HTR-8/SVneo (cell line): ENCODE results near the genes HEYL and OXCT2.

DNA sequence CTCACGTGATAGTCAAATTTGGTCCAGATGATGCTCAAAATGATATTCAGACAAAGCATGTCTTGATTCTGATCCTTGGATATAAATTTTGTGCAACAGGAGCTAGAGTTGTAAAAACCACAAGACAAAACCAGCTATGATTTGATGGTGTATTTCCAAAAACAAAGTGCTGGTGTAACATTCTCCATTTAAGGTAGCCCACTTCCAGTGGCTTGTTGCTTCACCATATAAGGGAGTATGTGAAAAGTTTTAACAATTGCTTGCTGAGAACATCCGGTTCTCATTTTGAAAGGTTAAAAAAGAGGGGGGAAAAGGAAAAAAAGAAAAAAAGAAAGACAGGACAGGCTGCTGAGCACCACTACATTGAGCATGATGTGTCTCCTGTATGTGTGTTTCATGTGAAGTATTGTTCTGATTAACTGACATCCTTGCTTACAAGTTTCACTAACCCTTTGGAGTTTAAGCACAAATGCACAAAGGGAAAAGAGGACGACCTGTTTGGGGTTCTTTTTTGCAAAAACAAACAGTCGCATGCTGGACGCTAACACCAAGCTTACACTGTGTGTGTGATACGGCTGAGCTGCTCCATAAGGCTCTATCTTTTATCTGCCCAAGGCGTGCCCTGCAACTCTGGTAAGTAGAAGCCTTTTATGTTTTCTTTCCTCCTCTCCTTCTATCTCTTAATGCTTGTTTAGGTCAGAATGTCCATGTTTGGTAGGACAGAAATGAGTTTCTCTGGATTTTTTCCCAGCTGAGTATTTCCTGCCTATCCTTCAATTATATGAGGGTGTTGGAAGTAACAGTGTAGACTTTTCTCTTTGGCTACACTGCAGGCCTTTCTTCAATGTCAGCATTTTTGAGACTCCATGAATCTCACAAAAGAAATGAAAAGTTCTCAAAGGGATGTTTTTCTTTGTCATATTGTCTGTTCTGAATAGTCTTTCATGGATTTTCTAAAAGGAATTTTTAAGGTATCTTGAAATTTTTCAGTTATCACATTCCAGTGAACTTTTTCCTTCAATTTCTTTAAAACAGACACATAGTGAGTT is 123.9 kb downstream of the MACF1 start:
- RRBS: no CpG with 5 or more reads among the region's 7 CpGs

DNA sequence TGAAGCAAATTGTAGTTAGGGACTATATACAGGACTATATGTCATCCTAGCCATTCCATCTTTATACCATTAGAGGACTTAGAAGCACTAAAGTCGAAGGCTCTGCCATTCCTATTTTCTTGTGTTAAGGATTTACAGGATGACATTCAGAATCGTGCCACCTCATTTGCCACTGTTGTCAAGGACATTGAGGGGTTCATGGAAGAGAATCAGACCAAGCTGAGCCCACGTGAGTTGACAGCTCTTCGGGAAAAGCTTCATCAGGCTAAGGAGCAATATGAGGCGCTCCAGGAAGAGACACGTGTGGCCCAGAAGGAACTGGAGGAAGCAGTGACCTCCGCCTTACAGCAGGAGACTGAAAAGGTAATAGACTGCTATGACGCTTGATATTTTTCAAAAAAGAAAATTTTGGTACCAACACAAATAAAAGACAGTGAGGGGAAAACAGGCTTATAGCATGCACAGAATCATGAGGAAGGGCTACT is 140.7 kb upstream of the BMP8A start:
- RRBS: no CpG with 5 or more reads among the region's 8 CpGs

DNA sequence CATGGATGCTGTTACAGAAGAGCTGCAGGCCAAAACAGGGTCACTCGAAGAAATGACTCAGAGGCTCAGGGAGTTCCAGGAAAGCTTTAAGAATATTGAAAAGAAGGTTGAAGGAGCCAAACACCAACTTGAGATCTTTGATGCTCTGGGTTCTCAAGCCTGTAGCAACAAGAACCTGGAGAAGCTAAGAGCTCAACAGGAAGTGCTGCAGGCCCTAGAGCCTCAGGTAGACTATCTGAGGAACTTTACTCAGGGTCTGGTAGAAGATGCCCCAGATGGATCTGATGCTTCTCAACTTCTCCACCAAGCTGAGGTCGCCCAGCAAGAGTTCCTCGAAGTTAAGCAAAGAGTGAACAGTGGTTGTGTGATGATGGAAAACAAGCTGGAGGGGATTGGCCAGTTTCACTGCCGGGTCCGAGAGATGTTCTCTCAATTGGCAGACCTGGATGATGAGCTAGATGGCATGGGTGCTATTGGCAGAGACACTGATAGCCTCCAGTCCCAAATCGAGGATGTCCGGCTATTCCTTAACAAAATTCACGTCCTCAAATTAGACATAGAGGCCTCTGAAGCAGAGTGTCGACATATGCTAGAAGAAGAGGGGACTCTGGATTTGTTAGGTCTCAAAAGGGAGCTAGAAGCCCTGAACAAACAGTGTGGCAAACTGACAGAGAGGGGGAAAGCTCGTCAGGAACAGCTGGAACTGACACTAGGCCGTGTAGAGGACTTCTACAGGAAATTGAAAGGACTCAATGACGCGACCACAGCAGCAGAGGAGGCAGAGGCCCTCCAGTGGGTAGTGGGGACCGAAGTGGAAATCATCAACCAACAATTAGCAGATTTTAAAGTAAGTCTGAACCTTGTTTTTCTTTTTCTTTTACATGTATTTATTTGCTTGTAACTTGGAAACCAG is 103.4 kb upstream of the BMP8A start:
- RRBS: 98% methylated on average over 4 of the region's 14 CpGs

DNA sequence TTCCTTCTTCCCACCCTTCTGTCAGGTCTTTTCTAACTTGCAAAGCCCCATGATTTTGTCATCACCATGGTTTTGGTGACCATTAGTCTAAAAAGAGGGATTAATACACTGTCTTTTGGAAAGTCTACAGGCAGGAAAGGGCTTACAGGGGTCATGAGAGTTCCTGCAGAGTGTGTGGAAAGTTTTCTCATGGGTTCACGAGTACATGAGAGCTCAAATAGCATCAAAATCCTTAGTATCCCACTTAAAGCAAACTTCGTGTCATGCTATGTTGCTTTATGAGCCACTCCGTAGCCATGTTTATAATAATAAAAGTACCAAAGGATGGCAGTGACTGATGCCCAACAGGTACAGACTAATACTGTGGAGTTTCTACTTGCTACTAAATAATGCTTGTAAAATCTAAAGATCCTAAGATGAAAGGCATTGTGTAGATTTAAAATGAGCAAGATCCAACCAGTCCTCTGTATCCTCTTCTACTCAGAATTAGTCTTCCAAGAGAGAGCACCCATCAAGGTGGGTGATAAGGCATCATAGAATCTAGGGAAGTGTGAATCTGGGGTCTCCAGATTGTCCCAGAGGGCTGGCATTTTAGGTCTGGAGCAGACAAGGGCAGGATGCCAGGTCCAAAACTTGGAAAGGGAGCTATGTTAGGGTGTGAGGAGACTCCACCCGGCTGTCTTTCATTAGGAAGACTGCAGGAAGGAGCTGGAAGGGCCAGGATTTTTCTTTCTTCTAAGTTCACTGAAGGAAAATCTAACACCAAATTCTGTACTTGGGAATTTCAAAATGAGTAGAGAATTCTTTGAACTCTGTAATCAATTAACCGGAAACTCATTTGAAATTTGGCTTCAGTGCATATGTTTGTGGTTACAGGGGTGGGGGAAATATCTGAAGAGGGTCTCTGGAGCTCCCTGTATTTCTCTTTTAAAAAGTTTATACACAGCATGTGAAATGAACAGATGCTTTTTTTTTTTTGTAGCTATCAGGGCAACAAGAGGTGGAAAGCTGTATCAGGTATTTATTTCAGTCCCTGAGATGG is 86.2 kb upstream of the BMP8A start:
- RRBS: no CpG with 5 or more reads among the region's 5 CpGs

DNA sequence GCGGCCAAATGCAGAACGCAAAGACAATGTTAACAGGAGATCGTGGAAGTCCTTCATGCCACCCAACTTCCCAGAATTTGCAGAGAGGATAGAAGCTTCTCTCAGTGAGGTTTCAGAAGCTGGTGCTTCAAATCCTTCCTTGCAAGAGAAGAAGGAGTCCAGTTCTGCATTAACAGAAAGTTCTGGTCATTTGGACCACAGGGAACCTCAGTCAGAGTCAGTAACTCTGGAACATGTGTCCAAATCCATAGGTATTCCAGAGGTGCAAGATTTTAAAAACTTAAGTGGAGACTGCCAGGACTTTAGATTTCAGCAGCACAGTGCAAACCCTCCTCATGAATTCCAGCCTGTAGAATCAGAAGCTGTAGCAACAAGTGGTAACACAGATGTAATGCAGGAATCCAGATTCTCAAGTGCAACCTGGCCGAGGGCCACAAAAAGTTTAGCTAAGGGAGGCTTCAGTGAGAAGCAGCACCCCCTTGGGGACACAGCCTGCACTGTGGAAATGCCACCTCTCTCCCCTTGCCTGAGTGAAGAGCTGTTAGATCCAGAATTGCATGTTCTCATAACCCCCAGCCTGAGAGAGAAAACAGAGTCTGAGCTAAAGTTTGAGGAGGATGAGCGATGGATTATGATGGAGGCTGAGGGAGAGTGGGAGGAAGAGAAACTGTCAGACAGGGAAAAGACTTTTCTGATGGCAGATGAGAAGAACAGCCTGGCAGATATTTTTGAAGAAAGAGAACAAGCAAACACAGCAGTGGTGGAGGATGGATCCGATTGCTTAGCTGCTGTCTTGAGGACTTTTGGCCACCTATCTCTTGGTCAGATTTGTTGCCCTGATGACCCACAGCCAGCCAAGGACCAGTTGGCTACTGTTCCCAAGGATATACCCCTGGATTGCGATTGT is 80.6 kb upstream of the BMP8A start:
- RRBS: no CpG with 5 or more reads among the region's 7 CpGs

- RRBS: no CpG with 5 or more reads among the region's 7 CpGs
Measured at GRCh38 chr1:39434442-39435073, 56.9 kb upstream of the BMP8A start.

- RRBS: 2% methylated on average over 21 of the region's 76 CpGs
Measured at GRCh38 chr1:39639485-39640457, at the start of gene HEYL. HEYL (minus strand) TSS chr1:39639643.

GRCh38 chr1:39757392-39758157 is 13.6 kb downstream of the OXCT2 start:
- RRBS: no CpG with 5 or more reads among the region's 7 CpGs

- RRBS: no CpG with 5 or more reads among the region's 46 CpGs
Measured at GRCh38 chr1:39771171-39771679, at the start of gene OXCT2. OXCT2 (minus strand) TSS chr1:39771348.

DNA sequence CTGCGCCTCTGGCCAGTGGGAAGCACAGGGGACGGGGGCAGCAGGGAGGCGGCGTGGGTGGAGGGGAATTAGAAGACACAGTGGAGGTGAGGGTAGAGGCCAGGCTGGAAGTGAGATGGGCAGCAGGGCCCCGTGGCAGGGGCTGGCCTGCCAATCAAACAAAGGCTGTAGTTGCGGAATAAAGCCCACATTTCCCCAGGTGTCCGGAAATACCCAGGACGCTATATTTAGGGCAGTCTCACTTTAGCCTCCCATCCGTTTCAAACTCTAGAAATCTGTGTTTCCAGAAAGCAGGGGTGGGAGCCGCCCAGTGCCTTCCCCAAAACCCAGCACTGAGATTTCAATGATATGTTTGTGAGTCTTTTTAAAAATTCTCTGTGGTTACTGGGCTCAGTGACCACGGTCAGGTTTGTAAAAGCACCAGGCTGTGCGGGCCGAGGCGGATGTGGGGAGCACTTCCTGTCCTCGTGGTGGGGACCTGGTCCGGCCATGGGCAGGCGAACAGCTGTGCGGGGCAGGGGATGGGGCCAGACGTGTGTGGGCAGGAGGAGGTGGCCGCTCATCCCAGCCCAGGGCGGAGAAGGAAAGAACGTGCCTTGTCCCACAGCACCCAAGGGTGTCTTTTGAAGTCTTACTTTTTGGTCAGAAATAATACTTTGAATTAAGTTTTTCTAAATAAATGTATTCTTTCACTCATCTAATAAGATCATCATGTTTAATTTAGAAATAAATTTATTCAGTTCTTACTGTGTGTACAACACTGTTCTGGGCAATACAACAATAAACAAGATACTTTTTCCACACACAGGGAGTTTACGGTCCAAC is 5.1 kb upstream of the OXCT2 start:
- RRBS: no CpG with 5 or more reads among the region's 23 CpGs

GRCh38 chr1:39816740-39817265 is 28.1 kb upstream of the BMP8B start:
- RRBS: no CpG with 5 or more reads among the region's 11 CpGs

GRCh38 chr1:39852538-39852893 is 30.8 kb downstream of the TRIT1 start:
- RRBS: no CpG with 5 or more reads among the region's 5 CpGs

GRCh38 chr1:40041168-40041621 is 666 bp downstream of the CAP1 start:
- RRBS: no CpG with 5 or more reads among the region's 13 CpGs

DNA sequence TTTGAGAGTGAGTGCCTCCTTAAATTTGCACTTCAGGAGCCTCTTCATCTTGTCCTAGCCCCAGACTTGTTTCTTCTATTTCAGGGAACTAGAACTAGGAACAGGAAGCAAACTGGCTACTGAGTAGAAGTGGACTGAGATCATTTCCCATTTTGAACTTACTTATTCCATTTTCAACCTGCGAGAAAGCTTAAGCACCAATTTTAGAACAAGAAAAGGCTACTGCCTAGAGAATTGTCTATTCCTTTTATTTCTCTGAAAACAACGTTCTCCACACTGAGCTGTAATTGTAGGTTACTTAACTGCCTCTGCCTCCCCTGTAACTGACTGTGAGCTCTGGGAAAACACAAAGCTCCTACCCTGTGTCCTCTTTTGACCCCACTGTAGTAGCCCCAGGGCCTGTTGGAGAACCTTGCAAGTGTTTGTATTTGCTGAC is 2.5 kb downstream of the PPT1 start:
- RRBS: no CpG with 5 or more reads among the region's 2 CpGs

DNA sequence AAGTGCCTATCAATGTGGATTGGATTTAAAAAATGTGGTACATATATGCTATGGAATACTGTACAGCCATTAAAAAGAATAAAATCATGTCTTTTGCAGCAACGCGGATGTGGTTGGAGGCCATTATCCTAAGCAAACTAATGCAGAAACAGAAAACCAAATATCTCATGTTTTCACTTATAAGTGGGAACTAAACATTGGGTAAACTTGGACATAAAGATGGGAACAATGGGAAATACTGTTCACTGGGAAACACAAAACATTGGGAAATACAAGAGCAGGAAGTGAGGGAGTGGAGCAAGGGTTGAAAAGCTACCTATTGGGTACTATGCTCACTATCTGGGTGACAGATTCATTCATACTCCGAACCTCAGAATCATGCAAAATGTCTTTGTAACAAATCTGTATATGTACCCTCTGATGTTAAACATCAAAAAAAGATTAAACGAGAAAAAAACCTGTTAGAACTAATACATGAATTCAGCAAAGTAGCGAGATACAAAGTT is 17.4 kb upstream of the PPT1 start:
- RRBS: no CpG with 5 or more reads among the region's 5 CpGs

DNA sequence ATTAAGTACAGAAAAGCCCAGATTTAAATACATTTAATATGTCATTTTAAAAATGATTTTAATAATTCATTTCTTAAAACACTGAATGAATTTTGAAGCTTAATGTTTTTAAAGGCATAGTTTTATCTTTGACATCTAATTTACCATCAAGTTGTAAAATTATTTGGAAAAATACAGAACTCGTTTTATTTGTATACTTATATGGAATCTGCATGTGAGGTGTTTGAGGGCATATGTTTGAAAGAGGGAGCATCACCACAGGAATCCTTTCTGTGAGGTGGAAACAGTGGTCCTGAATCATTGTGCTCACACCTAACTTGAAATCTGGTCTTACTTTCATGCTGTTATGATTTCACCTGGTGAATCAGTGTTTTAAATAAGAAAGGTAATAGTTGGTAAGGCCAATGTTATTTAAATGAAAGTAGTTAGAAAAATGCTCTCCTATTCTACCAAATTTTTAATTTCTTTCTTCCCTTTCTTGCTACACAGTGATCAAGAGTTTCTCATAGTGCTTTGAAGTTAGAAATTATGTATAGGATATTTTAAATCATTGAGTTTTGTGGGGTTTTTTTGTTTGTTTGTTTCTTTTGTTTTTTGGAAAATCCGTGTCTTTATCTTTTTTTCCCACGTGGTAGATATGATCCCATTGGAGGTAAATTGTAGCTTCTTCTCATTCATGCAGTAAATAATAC is 24.2 kb downstream of the COL9A2 start:
- RRBS: no CpG with 5 or more reads among the region's 3 CpGs

- RRBS: no CpG with 5 or more reads among the region's 3 CpGs
Measured at GRCh38 chr1:40339926-40340298, 22.8 kb upstream of the COL9A2 start.

DNA sequence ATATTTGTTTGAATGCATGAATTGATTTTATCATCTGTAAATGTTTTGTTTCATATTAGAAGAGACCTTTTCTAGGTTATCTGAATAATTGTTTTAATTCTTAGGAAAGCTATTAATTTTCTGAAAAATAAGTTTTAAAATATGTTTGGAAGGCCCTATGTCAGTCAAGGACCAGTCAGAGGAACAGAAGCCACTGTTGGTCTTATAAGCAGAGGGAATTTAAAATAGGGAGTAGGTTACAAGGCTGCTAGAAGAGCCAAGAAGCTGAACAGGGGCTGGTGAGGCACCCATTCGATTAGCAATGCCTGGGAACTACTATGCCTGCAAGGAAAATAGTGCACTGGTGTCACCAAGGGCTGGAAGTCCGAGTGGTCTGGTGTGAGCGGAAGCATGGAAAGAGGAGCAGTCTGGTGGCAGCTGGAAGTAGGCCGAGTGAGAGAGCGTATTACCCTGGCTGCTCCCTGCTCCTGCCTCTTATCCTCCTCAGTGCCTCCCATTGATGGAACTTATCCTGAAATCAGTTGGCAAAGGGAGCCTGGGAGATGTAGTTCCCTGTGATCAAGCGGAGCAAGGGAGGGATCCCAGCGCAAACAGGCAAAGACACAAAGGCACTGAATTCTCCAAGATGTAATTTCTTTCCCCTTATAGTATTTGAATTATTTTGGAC is 9.5 kb downstream of the SMAP2 start:
- RRBS: no CpG with 5 or more reads among the region's 7 CpGs

DNA sequence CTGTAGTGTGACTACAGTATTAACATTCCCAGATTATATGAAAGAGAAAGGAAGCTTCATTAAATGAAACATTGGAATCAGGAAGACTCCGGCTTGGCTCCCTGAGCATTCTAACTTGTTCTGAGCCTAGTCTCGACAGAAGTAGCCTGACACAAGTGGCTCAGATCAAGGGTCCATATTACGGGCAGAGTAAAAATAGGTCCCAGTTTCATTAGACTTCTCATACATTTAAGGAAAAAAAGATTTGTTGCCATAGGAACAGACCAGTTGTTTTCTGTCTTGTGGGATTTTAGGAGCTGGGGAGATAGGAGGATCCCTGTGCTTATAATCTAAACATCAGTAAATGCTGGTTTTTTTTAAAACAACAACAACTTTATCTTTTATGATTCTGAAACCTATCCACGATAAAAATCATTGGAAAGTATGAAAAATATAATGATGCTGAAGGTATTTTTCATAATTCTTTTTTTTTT is 12.9 kb downstream of the SMAP2 start:
- RRBS: no CpG with 5 or more reads among the region's 4 CpGs

GRCh38 chr1:40386864-40387254 is 13.3 kb downstream of the SMAP2 start:
- RRBS: no CpG with 5 or more reads among the region's 9 CpGs